ENCODE measurements around the gene CYP4F11.

GRCh38 chr19:15364991-15365874 lies 14.4 kb downstream of the AKAP8 start:
- PRO-cap = no peak
- RAMPAGE, long total RNA, 4 experiments = no peak in any of the 4 experiments

GRCh38 chr19:15368514-15369387 lies 10.8 kb downstream of the AKAP8 start:
- PRO-cap = no peak
- RAMPAGE, long total RNA, 4 experiments = no peak in any of the 4 experiments

DNA sequence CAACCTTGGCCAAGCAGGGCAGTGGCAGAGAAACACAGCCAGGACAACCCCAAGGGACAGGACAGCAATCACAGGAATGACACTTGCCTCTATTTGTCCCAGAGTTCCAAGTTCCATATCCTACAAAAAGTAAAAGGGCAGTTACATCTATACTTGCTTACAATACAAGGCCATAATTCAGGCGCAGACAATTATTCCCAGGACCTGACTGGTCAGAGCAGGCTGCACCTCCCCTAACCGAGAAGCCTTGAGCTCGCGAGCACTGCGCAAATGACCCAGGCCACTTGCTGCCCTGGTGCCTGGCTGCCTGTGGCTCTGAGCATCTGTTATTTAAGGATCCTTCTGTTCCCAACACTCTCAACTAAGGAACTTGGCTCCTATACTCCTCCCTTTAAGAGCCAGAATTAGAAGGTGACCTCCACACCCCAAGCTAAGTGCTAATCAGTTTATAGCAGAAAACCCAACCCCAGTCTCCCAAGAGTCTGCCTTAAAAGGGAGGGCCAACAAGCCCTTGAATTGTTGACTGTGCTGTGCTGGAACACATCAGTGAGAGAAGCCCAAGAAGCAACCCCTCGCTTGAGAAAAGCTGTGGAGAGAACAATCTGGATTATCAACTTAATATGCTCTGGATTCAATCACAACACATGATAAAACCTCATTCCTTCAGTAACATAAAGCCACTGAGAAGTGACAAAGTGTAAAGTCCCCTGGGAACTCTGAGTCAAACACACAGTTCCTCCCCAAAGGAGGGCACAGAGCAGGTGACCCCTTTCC lies 14.7 kb downstream of the AKAP8L start:
- PRO-cap = bidirectional peak, plus-strand start at position 543 of the sequence, minus-strand start at position 305 of the sequence
- RAMPAGE, long total RNA, 4 experiments = no peak in any of the 4 experiments

GRCh38 chr19:15421870-15422668 lies 3.3 kb upstream of the AKAP8L start:
- PRO-cap = no peak
- RAMPAGE, long total RNA, 4 experiments = no peak in any of the 4 experiments

- PRO-cap = no peak
- RAMPAGE, long total RNA, 4 experiments = no peak in any of the 4 experiments
Observed at GRCh38 chr19:15514743-15515250, 6.5 kb downstream of the CYP4F22 start.

DNA sequence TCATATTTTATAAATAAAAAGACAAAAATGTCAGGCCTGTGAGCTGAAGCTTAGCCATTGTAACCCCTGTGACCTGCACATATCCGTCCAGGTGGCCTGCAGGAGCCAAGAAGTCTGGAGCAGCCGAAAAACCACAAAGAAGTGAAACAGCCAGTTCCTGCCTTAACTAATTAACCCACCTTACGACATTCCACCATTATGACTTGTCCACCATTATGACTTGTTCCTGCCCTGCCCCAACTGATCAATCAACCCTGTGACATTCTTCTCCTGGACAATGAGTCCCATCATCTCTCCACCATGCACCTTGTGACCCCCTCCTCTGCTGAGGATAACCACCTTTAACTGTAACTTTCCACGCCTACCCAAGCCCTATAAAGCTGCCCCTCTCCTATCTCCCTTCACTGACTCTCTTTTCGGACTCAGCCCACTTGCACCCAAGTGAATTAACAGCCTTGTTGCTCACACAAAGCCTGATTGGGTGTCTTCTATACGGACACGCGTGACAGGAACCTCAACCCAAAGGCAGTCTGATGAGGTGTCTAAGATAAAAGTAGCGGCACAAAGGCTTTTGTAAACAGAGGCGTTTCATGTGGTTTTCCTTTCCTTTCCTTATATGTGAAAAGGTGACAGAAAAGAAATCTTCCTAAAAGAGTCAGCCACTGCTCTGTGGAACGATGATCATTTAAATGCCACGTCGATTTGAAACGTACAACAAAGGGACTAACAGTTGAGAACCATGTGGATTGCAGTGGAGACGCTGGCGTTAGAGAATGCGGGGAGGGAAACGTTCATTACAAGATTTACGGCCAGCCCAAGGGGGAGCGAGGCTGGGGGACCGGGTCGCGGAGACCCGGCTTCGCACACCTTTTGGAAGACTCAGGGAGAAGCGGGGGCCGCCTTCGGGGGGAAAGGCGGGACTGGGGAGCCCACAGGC lies 20.5 kb upstream of the OR10H1 start:
- PRO-cap = no peak
- RAMPAGE, long total RNA, 4 experiments = no peak in any of the 4 experiments

GRCh38 chr19:15933816-15935340 lies at the start of gene CYP4F11:
Gene CYP4F11, minus strand, starts transcription at chr19:15934529.
- PRO-cap = unidirectional peak, minus-strand start at chr19:15934847
- RAMPAGE, long total RNA, 4 experiments = start-site peak on the minus strand in 1 of 4 experiments, at chr19:15934867-15934898 at its widest, 13 reads per replicate

- PRO-cap = no peak
- RAMPAGE, long total RNA, 4 experiments = no peak in any of the 4 experiments
Observed at GRCh38 chr19:16014765-16015826, 61.2 kb upstream of the TPM4 start.

GRCh38 chr19:16078461-16079209 lies 2.3 kb downstream of the TPM4 start:
- PRO-cap = bidirectional peak, plus-strand start at chr19:16078568, minus-strand start at chr19:16078567; bidirectional peak, plus-strand start at chr19:16079129, minus-strand start at chr19:16078908
- RAMPAGE, long total RNA, 4 experiments = start-site peak on the minus strand in 1 of 4 experiments, at chr19:16078571-16078640 at its widest, 10 reads per replicate

- PRO-cap = no peak
- RAMPAGE, long total RNA, 4 experiments = no peak in any of the 4 experiments
Observed at GRCh38 chr19:16087944-16088513, 11.7 kb downstream of the TPM4 start.

- PRO-cap = no peak
- RAMPAGE, long total RNA, 4 experiments = no peak in any of the 4 experiments
Observed at GRCh38 chr19:16112066-16112308, 298 bp downstream of the RAB8A start.

GRCh38 chr19:16118321-16119136 lies 6.8 kb downstream of the RAB8A start:
- PRO-cap = no peak
- RAMPAGE, long total RNA, 4 experiments = no peak in any of the 4 experiments

- PRO-cap = no peak
- RAMPAGE, long total RNA, 4 experiments = no peak in any of the 4 experiments
Observed at GRCh38 chr19:16141170-16141629, 2.3 kb upstream of the HSH2D start.

DNA sequence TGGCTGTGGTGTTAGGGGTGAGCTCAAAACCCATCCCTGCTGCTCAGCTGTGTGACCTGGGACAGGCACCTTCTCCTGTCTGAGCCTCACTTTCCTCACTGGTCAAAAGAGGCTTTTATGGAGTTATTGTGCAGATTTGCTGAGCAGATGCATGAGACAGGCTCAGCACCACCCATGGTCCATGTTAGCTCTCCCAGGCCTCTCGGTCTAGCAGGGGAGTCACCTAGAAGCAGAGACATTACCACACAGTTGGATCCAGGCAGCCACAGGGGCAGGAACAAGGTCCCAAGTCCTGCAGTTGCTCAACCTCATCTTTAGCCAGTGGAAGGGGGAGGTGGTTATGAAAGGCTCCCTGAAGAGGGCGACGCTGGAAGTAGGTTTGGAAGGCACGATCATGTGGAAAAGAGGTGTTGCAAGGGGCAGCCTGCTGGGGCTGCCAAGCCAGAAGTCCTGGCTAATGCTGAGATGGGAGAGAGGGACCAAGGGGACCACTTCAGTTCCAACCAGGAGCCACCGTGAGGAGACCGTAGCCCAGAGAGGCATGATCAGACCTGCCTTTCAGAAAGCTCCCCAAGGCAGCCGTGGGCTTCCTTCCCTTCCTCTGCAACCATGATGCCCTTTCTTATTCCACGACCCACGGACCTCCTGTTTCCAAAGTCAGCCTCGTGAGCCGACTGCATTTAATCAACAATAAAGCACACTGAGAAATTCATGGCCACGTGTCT lies 2.4 kb downstream of the AP1M1 start:
- PRO-cap = no peak
- RAMPAGE, long total RNA, 4 experiments = no peak in any of the 4 experiments

- PRO-cap = no peak
- RAMPAGE, long total RNA, 4 experiments = start-site peak on the plus strand in 1 of 4 experiments, at chr19:16203163-16203932 at its widest, 14 reads per replicate
Observed at GRCh38 chr19:16203175-16203812, 5.6 kb downstream of the AP1M1 start.

- PRO-cap = no peak
- RAMPAGE, long total RNA, 4 experiments = no peak in any of the 4 experiments
Observed at GRCh38 chr19:16247184-16248062, 49.7 kb downstream of the AP1M1 start.

DNA sequence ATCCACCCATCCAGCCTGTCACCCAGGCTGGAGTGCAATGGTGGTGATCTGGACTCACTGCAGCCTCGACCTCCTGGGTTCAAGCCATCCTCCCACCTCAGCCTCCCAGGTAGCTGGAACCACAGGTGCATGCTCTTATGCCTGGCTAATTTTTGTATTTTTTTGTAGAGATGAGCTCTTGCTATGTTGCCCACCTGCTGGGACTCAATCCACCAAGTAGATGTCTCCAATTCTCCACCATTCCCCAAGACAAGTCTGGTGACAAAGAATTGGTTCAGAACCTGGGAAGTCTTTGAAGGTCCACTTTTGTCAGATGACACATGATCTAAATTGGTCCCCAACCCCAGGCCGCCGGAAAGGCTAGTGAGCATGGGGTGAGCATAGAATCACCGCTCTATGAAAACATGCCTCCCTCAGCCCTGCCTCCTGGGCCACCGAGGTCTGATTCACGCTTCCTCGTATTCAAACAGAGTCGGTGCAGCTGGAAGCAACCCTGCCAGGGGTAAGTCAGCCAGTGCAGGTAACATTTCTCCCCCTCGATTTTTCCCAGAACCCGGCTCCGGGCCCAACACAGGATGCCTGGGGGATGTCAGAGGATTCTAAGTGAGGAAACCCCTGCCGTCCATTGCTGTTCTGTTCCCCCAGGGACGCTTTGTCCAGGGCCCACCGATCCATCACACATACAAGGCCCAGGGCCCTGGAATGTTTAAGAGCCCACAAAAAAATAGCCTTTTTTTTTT lies 34.0 kb upstream of the KLF2 start:
- PRO-cap = bidirectional peak, plus-strand start at position 465 of the sequence, minus-strand start at position 443 of the sequence
- RAMPAGE, long total RNA, 4 experiments = no peak in any of the 4 experiments

DNA sequence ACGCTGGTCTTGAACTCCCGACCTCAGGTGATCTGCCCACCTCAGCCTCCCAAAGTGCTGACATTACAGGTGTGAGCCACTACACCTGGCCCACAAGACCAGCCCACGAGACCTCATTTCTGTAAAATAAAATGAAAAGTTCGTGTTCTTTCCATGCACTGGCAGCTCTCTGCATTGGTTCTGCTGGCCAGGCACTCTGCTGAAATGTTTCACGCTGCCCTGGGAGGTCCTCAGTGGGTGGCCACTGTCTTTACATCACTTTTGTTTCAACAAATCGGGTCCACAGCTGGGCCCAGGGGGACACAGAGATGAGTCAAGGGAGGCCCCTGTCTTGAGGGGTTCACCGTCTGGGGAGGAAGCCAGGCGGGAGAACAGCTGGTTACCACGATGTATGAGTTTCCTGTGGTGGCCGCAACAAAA lies 5.3 kb upstream of the KLF2 start:
- PRO-cap = unidirectional peak, minus-strand start at position 198 of the sequence
- RAMPAGE, long total RNA, 4 experiments = no peak in any of the 4 experiments

- PRO-cap = no peak
- RAMPAGE, long total RNA, 4 experiments = no peak in any of the 4 experiments
Observed at GRCh38 chr19:16325192-16325565, 553 bp downstream of the KLF2 start.

- PRO-cap = no peak
- RAMPAGE, long total RNA, 4 experiments = no peak in any of the 4 experiments
Observed at GRCh38 chr19:16345364-16345836, 20.8 kb downstream of the KLF2 start.